Sternocleidomastoid (tissue), 1 donor: ENCODE results near the gene SMPD3.

- PRO-cap, result no peak
These were observed 3.2 kb downstream of the HSD11B2 start for GRCh38 chr16:67434057-67434668.

DNA sequence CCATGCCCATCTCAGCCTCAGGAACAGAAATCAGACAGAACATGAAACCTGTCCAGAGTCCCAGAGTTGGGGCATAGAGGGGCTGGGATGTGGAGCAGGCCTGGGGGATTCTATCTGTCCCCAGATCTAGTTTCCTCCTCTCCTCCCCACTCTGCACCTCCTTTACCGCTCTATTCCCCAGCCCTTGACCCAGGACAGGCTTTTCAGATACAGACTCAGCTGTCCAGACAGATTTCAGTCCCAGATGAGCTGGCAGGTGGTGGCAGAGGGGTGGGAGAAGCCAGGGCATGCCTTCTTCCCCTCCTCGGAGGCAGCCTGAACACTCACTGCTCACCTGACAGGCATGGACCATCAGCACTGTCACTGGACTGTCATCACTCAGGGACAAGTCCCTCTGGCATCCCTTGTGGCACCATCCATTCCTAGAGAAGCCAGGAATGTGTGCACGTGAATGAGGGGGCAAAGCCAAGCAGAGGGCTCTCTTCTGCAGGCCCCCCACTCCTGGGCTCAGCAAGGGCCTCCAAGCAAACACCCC is 23.7 kb downstream of the ATP6V0D1 start:
- PRO-cap, result no peak

DNA sequence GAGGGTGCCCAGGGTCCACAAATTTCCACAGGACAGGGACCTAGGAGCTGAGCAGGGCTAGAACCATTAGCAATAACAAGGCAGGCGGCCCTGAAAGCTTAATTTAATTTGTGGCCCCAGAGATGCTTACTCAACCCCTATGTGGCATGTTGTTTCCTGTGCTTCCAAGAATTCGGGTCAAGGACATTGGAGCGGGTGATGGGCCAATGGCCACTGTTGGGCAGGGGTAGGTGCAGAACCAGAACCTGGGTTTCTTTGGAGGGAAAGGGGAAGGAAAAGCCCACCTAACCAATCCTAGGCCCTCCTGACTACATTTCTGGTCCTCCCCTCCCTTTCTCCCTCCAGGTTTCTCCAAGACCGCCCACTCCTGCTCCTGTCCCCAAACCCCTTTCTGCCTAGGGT is 419 bp upstream of the AGRP start:
- PRO-cap, result no peak

DNA sequence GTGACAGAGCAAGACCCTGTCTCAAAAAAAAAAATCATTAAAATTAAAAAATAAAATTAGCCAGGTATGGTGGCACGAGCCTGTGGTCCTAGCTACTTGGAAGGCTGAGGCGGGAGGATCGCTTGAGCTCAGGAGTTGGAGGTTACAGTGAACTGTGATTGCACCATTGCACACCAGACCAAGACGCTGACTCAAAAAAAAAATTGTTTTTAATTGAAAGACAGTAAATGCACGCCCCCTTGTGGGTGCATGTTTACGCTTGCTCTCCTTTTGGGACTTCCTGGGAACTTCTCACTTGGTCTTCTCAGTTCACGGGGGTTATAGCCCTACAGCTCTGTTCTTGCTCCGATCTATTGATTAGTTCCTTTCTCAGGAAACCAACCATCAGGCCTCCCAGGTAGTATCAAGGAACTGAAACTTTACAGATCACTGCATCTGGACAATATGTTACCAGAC is 14.3 kb upstream of the RIPOR1 start:
- PRO-cap, result no peak

DNA sequence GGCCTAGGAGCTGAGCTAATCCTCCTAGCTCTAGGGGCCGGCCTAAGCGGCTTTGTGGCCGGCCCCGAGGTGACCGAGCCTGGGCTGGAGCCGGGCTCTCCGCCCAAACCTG is 562 bp downstream of the RIPOR1 start:
- PRO-cap, result no peak

- PRO-cap, result bidirectional peak, plus-strand start at chr16:67529758, minus-strand start at chr16:67529717; unidirectional peak, minus-strand start at chr16:67529812; bidirectional peak, plus-strand start at chr16:67530603, minus-strand start at chr16:67530285
These were observed 1.4 kb downstream of the RIPOR1 start for GRCh38 chr16:67529614-67530878.

- PRO-cap, result no peak
These were observed 1.8 kb downstream of the ENKD1 start for GRCh38 chr16:67664678-67665282.

GRCh38 chr16:67902693-67903341 is 9.8 kb downstream of the PSKH1 start:
- PRO-cap, result no peak

DNA sequence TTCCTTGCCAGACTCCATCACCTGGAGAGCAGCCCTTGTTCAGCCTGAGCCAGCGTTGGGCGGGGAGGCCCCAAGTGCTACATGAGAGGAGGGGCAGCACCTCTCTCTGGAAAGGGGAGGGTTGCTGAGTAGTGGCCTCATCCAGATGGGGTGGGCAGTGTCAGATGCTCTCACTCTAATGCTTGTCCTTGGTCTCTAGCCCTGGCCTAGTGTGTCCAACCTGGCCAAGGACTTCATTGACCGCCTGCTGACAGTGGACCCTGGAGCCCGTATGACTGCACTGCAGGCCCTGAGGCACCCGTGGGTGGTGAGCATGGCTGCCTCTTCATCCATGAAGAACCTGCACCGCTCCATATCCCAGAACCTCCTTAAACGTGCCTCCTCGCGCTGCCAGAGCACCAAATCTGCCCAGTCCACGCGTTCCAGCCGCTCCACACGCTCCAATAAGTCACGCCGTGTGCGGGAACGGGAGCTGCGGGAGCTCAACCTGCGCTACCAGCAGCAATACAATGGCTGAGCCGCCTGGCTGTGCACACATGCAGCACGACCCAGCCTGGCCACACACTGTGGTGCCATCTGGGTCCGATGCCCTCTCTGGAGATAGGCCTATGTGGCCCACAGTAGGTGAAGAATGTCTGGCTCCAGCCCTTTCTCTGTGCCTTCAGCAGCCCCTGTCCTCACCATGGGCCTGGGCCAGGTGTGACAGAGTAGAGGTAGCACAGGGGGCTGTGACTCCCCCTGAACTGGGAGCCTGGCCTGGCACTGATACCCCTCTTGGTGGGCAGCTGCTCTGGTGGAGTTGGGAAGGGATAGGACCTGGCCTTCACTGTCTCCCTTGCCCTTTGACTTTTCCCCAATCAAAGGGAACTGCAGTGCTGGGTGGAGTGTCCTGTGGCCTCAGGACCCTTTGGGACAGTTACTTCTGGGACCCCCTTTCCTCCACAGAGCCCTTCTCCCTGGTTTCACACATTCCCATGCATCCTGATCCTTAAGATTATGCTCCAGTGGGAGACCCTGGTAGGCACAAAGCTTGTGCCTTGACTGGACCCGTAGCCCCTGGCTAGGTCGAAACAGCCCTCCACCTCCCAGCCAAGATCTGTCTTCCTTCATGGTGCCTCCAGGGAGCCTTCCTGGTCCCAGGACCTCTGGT is 4.2 kb downstream of the CTRL start:
- PRO-cap, result no peak

DNA sequence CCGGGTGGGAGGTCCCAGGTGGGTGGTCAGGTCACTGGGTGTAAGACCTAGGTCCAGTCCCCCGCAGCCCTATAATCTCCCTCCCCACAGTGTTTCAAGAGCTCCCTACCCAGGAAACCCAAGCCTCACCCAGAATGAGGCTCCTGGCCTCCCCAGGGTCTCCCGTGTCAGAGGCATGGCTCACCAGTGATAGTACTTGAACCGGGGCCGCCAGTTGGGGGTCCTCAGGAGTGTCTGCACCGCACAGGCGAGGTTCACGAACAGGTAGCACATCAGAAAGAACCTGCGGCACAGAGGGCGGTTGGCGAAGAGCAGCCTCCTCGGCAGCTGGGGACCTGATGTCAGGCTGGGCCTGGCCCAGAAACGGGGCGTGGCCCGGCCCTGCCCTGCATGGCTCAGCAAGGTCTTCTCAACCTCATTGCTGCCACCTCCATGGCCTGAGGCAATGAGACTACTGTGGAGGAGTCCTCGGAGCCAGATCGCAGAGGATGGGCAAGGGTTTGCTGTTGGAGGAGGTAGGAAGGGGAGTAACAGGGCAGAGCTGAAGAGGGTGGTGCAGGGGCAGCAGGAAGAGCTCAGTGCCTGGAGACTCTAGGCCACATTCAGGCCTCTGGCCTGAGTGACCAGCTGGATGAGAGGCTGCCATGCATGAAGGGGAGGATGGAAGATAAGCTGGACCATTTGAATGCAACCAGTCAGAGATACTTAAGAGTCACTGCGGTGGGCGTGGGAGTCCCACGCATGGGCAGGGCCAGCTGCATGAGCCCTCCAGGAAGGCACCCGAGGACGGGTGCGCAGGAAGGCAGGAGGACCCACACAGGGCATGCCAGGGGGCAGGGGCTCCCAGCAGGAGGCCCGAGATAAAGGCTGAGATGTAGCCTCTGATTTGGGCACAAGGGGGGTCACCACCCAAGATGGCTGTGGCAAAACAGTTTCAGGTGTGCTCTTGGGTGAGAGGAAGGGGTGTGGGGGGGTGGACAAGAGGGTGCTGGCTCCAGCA is 4.3 kb upstream of the LCAT start:
- PRO-cap, result no peak

DNA sequence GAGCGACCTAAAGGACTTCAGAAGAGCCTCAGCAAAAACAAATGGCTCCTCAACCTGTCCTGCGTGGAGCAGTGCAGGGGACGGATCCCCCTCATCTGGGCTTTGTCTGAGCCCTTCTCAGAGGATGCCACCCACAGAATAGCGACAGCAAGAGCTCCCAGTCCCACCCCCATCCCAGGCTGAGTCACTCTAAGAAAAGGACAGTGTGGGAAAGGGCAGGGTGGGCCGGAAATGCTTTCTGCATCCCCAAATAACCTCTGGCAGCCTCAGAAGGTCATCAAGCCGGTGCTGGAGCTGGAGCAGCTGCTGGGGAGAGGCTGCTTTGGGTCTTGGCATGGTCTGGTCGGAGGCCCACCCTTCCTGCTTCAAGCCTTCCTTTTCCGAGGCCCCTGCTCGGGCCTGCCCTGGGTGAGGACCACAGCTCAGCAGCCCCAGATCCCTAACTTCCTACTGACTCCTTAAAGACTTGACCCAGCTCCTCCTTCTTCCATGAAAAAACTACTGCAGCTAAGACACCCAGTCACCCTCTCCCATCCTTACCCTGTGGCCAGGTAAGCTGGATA is 8.8 kb downstream of the SLC12A4 start:
- PRO-cap, result no peak

DNA sequence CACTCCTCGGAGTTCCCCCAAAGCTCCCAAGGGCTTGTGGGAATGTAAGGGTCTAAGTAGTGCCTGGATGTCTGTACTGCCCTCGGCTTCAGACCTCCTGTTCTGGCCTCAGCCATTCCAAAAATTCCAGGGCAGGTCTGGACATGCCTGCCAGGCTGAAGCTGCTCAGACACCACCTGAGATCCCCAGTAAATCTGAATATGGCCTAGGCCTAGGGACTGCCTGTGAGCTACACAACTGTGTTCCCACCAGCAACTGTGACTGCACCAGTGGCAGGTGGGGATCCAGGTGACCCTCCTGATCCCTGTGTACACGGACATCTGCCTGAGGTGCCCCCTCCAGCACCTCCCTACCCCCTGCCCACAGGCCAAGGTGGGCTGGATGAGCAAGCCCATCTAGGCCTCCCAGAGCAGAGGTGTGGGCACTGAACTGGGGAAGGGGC is 2.2 kb downstream of the SLC12A4 start:
- PRO-cap, result no peak

DNA sequence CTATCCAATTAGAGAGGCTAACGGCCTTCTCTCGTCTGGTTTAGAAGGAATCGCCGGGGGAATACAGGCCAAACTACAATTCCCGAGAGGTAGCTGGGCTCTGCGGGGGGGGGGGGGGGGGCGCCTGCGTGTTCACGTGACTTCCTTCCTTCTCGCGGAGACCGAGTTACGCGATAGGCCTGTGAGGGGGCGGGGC is 180 bp upstream of the NFATC3 start:
- PRO-cap, result bidirectional peak, plus-strand start outside the sequence, minus-strand start at position 63 of the sequence

DNA sequence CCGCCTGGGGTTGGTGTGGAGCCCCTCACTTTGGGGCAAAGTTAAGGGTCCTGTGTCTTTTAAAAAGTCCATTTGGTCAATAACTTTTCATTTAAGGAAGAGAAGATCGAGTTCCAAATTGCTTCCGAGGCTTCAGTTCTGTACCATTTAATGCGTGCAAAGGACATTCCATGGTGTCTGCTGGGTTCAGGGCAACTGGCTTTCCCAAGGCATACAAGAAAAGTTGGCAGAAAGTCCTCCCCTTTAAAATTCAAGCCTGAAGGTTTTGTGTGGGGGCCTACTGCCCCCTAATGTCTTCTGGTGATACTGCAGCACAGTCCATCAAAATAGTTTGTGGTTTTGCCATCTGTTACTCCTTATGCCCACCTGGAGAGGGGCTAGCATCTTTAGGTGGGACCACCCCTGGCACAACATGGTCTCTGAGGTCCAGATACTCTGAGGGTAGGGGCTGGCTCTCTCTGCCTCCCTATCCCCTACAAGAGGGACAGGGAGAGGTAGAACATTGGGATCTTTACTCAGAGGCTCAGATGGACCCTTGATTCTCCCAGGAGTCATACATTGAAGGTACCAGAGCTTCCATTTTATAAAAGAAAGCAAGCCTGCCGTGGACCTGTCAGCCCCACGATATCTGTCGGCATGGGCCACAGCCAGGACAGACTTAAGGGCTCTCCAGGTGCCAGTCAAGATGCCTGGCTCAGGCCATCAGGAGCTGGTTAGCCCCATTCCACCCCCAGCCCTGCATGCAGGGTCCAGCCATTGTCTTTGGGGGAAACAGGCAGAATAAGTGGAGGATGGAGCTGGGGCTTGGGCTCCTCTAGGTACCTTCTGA is 6.4 kb downstream of the ESRP2 start:
- PRO-cap, result no peak

DNA sequence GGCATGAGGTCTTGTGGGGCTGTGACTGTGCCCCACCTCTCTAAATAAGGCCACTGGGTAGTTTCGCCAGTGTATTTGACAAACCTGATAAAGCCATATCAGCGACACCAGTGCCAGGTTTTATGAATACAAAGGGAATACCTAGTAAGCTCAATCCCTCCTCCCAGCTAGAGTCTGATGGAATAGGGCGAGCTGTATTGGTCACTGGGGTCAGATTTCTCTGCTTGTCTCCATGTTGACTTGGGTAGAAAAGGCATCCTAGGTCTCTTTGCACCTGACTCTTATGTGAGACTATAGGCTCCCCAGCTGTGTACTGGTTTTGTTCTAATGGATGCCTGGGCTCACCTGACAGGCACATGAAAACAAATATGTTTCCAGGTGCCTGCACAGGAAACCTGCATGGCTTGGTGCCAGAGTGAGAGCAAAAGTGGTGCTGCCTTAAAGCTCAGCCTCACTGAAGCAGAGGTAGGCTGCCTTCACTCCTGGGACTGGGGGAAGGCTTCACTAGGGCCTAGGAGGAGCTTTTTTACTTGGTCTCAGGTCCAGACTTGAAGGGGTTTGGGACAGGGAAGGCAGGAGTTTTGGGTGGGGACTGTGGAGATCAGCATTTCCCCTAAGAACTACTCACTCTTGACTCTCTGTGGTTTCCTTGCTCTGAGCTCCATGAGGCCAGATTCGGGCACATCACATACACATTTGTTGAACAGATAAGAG is 8.4 kb downstream of the SLC7A6 start:
- PRO-cap, result no peak

DNA sequence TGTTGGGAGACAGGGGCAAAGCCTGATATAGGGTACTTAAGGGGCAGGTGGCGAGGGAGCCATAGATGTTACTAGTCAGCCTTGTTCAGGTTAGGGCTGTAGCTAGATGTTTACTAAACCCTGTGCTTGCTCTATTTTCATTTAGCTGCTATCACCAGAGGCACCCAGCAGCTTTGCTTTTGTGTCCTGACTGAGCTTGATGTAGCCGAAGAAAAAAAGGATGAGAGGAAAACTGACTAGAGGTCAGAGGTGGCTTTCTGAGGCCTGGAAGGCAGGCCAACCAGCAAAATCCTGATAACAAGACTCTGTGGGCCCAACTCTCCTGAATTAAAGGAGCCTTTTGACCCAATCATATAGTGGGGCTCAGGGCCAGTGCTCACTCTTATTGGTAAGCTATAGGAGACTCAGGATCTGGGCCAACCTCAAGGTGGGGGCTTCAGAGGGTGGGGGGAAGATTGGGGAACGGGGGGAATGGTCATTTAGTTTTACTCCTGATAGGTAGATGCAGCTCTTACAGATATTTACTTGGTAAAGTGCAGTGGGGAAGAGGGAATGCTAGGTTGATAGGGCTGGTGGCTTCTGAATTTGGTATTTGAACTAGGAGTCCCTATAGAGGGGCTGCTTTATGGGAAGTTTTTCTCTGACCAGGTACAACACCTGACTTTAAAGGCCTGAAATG is 13.5 kb downstream of the SLC7A6OS start:
- PRO-cap, result no peak

- PRO-cap, result no peak
These were observed 41.2 kb downstream of the PRMT7 start for GRCh38 chr16:68351806-68352657.

GRCh38 chr16:68360923-68361763 is 50.3 kb downstream of the PRMT7 start:
- PRO-cap, result no peak

- PRO-cap, result no peak
These were observed 30.4 kb downstream of the SMPD3 start for GRCh38 chr16:68417609-68418512.

DNA sequence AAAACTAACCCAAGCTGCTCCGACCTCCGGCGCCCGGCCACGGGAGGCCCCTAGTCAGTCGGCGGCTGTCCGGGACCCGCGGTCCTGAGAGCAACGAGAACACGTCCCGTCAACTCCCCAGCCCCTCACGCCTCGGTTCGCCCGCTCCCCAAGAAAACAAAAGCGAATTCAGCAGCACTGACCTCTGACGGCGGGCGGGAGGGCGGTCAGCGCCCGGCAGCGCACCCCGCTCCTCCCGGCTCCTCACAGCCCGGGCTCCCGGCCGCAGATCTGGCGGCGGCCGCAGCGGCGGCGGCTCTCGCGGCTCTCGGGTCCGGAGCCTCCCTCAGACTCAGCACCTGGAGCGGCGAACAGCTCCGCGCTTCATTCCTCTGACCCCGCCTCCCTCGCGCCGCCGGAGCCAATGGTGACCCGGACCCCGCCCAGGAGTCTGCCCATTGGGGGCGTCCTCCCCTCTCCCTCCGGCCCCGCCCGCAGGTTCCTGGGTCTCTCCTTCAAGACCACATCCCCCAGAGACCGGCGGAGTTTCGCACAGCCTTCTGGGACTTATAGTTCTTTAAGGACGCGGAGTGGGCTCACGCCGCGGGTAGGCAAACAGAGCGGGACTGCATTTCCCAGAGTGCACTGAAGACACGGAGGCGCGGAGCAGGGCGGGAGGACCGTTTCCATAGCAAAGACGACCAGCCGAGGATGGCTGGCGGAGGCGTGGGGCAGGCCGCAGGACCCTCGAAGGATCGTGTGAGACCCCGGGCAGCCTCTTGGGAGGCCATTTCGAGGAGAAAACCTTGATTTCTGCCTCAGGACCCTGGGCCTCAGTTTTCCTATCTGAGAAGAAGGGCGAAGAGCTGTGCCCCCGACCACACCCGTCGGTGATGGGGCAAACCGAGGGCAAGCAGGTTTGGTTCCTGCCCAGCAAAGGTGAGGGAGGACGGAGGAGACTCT is at the start of gene SMPD3:
TSS of gene SMPD3 (minus strand) at position 338 of the 942 bp plus-strand sequence.
- PRO-cap, result unidirectional peak, minus-strand start at position 338 of the sequence; unidirectional peak, plus-strand start at position 673 of the sequence